ENCODE data around the gene TBC1D22B.

- PRO-cap = no peak
CAGE:
- cytosol, long polyA minus RNA = no peak
- cytosol, long polyA plus RNA = no peak
- long polyA plus RNA = no peak
- nucleus, long polyA minus RNA = no peak
- nucleus, long polyA plus RNA = no peak
Measured at GRCh38 chr6:37083142-37083967, 77.9 kb downstream of the FGD2 start.

DNA sequence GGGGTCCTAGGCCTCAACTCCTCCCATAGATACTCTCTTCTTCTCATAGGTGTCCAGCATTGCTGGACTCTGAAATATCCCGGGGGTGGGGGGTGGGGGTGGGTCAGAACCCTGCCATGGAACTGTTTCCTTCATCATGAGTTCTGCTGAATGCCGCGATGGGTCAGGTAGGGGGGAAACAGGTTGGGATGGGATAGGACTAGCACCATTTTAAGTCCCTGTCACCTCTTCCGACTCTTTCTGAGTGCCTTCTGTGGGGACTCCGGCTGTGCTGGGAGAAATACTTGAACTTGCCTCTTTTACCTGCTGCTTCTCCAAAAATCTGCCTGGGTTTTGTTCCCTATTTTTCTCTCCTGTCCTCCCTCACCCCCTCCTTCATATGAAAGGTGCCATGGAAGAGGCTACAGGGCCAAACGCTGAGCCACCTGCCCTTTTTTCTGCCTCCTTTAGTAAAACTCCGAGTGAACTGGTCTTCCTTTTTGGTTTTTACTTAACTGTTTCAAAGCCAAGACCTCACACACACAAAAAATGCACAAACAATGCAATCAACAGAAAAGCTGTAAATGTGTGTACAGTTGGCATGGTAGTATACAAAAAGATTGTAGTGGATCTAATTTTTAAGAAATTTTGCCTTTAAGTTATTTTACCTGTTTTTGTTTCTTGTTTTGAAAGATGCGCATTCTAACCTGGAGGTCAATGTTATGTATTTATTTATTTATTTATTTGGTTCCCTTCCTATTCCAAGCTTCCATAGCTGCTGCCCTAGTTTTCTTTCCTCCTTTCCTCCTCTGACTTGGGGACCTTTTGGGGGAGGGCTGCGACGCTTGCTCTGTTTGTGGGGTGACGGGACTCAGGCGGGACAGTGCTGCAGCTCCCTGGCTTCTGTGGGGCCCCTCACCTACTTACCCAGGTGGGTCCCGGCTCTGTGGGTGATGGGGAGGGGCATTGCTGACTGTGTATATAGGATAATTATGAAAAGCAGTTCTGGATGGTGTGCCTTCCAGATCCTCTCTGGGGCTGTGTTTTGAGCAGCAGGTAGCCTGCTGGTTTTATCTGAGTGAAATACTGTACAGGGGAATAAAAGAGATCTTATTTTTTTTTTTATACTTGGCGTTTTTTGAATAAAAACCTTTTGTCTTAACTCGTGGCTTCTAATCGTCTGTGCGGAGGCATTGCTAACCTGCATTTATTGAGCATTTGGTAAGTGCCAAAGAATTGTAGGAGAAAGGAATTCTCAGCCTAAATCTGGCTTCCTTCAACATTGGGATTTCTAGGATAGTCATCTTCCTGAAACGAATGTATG, 4.8 kb downstream of the PIM1 start:
- PRO-cap = no peak
CAGE:
- cytosol, long polyA minus RNA = no peak
- cytosol, long polyA plus RNA = start-site peak on the plus strand centred at position 948 of the sequence, 33 bp wide, 61 and 22 reads in 2 replicates
- long polyA plus RNA = no peak
- nucleus, long polyA minus RNA = no peak
- nucleus, long polyA plus RNA = no peak

- PRO-cap = bidirectional peak, plus-strand start at chr6:37242630, minus-strand start at chr6:37242477; bidirectional peak, plus-strand start at chr6:37243013, minus-strand start at chr6:37242868
CAGE:
- cytosol, long polyA minus RNA = no peak
- cytosol, long polyA plus RNA = no peak
- long polyA plus RNA = no peak
- nucleus, long polyA minus RNA = no peak
- nucleus, long polyA plus RNA = no peak
Measured at GRCh38 chr6:37242299-37243246, 15.0 kb upstream of the TBC1D22B start.

DNA sequence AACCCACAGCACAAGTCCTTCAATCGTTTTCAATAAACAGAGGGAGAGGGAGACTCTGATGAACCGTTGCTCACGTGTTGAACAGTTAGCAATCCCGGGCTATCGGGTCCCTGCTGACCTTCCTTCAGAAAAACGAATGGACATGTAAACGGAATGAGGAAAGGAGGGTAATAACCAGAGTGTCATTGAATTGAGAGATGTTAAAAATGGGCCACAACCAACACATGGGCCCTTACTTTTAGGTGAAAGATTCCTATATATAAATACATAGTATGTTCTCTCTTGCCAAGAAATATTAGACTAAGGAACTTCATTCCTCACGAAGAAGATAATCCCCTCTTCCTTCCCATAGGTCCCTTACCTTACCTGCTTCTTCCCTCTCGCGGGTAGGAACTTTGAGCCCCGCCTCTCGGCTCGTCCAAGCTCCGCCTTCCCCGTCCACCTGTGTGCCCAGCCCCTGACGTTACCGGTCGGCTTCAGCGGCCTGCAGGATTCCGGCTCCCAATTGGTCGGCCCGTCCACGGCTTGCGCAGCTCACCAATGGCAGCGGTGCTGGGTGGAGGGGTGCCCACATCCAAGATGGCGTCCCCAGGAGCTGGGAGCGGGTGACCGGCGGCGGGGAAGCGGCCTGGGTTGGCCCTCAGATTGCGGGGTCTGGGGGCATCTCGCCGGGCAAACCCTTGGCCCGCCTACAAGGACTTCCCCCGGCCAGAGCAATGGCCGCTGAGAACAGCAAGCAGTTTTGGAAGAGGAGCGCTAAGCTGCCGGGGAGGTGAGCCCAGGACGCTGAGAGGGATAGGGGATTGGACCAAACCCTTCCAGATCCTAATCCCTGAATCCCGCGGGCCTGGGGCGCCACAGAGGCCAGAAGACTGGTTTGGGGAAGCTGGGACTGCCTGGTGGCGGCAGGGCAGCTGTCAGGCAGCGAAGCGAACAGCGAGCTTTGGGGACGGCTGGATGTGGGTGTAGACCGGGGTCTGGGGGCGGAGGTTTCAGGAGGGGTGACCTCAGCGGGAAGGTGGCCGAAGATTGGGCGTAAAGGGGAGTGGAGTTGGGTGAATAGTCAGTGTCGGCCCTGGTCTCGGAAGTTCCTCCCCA, at the start of gene TBC1D22B:
TSS of gene TBC1D22B (plus strand) at position 571 of the 1,098 bp plus-strand sequence.
- PRO-cap = bidirectional peak, plus-strand start at position 591 of the sequence, minus-strand start at position 601 of the sequence; bidirectional peak, plus-strand start at position 1,066 of the sequence, minus-strand start at position 945 of the sequence
CAGE:
- cytosol, long polyA minus RNA = start-site peak on the minus strand centred at position 426 of the sequence, 37 bp wide, 6 reads; start-site peak on the plus strand centred at position 593 of the sequence, 77 bp wide, 13 reads
- cytosol, long polyA plus RNA = no peak
- long polyA plus RNA = no peak
- nucleus, long polyA minus RNA = start-site peak on the plus strand centred at position 651 of the sequence, 122 bp wide, 163 reads
- nucleus, long polyA plus RNA = start-site peak on the plus strand centred at position 599 of the sequence, 19 bp wide, 17 and 20 reads in 2 replicates

- PRO-cap = no peak
CAGE:
- cytosol, long polyA minus RNA = no peak
- cytosol, long polyA plus RNA = no peak
- long polyA plus RNA = no peak
- nucleus, long polyA minus RNA = no peak
- nucleus, long polyA plus RNA = no peak
Measured at GRCh38 chr6:37289765-37290332, 31.9 kb upstream of the TMEM217 start.

GRCh38 chr6:37308506-37308833, 45.3 kb upstream of the RNF8 start:
- PRO-cap = no peak
CAGE:
- cytosol, long polyA minus RNA = no peak
- cytosol, long polyA plus RNA = no peak
- long polyA plus RNA = no peak
- nucleus, long polyA minus RNA = no peak
- nucleus, long polyA plus RNA = no peak

DNA sequence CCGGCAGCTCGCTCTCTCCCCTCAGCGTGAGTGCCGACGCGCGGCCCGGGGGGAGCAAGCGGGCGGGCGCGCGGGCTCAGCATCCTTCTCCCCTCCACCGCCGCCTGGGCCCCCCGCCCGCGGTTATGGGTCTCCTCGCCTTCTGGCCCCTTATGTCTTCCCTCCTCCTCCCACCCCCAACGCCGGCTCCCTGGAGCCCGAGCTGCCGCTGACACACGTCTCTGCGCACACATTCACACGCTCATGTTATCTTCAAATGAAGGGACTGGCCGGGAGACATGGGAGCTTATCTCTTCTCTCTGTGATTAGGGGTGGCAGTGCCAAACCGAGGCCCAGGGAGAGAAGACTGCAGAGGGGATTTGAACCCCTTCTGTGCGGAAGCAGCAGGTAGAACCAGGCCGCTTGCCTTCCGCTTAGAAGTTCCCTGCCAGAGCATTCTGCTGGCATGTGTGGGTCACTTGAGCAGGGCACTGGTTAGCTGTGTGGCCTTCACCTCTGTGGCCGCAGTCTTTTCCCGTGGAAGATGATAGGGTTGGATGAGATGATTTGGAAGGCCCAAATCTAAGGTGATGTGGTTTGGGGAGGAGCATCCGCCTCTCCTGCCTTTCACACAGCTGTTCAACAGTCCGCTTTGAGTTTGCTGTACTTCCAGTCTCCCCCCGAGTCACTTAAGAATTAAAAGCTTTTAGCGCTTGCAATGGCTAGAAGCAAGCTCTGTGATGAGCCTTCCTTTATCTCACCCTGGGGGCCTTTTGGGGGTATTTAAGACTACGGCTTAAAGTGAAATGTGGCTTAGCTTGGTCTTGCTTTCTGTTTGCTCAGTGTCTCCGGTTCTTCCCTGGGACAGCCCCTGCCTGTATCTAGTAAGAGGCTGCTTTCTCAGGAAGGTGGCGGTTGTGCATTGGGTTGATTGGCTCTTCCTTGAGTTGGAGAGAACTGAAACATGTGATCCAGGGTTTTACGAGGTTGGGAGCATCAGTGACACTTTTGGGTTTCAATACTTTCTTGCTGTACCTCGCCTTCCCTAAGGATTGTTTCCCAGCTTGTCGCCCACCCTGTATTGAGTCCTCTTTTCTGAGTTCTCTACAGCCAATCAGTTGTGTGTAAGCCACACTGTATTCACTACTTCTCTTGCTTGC, 700 bp downstream of the CMTR1 start:
- PRO-cap = unidirectional peak, minus-strand start at position 127 of the sequence; unidirectional peak, minus-strand start at position 439 of the sequence; unidirectional peak, minus-strand start at position 516 of the sequence
CAGE:
- cytosol, long polyA minus RNA = no peak
- cytosol, long polyA plus RNA = no peak
- long polyA plus RNA = no peak
- nucleus, long polyA minus RNA = no peak
- nucleus, long polyA plus RNA = no peak

DNA sequence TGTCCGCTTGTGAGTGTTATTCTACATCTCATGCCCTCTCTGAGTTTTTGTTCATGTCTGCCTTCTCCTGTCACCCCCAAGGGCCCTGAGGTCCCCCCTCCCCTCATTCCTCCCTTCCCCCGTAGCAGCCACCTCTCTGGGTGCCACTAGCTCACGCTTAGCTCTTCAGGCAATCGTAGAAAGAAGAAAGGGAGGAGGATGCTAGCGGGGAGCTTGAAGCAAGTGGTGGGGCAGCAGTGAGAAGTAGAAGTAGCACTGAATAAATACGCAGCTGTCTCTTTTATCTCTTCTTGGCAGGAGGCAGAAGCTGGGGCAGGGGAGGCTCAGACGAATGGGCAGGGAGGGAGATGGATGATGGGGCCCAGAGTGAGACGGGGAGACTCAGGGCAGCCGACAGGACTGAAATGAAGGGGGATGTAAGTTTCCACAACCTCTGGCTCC, 60.3 kb upstream of the CCDC167 start:
- PRO-cap = no peak
CAGE:
- cytosol, long polyA minus RNA = no peak
- cytosol, long polyA plus RNA = no peak
- long polyA plus RNA = no peak
- nucleus, long polyA minus RNA = no peak
- nucleus, long polyA plus RNA = no peak

- PRO-cap = no peak
CAGE:
- cytosol, long polyA minus RNA = no peak
- cytosol, long polyA plus RNA = no peak
- long polyA plus RNA = no peak
- nucleus, long polyA minus RNA = no peak
- nucleus, long polyA plus RNA = no peak
Measured at GRCh38 chr6:37696701-37697545, 760 bp downstream of the MDGA1 start.

DNA sequence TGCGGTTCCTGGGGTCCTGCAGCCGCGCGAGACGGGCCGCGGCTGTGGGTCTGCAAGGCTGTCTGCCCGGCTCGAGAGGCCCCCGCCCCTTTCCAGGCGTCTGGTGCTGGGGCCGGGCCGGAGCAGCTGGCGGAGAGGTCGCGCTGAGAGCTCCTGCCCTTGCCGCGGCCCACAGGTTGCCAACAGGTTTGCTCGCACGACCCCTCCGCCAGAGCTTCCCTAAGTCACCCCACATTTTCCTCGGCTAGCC, 919 bp upstream of the MDGA1 start:
- PRO-cap = no peak
CAGE:
- cytosol, long polyA minus RNA = no peak
- cytosol, long polyA plus RNA = no peak
- long polyA plus RNA = no peak
- nucleus, long polyA minus RNA = no peak
- nucleus, long polyA plus RNA = no peak

GRCh38 chr6:37713767-37714041, 16.0 kb upstream of the MDGA1 start:
- PRO-cap = no peak
CAGE:
- cytosol, long polyA minus RNA = no peak
- cytosol, long polyA plus RNA = no peak
- long polyA plus RNA = no peak
- nucleus, long polyA minus RNA = no peak
- nucleus, long polyA plus RNA = no peak

- PRO-cap = no peak
CAGE:
- cytosol, long polyA minus RNA = no peak
- cytosol, long polyA plus RNA = no peak
- long polyA plus RNA = no peak
- nucleus, long polyA minus RNA = no peak
- nucleus, long polyA plus RNA = no peak
Measured at GRCh38 chr6:37777380-37777737, 42.2 kb upstream of the ZFAND3 start.

- PRO-cap = no peak
CAGE:
- cytosol, long polyA minus RNA = no peak
- cytosol, long polyA plus RNA = no peak
- long polyA plus RNA = no peak
- nucleus, long polyA minus RNA = no peak
- nucleus, long polyA plus RNA = no peak
Measured at GRCh38 chr6:37799290-37799778, 20.2 kb upstream of the ZFAND3 start.

GRCh38 chr6:37822296-37822915, 2.9 kb downstream of the ZFAND3 start:
- PRO-cap = no peak
CAGE:
- cytosol, long polyA minus RNA = no peak
- cytosol, long polyA plus RNA = no peak
- long polyA plus RNA = no peak
- nucleus, long polyA minus RNA = start-site peak on the plus strand at chr6:37822636-37822656, 29 reads
- nucleus, long polyA plus RNA = no peak

DNA sequence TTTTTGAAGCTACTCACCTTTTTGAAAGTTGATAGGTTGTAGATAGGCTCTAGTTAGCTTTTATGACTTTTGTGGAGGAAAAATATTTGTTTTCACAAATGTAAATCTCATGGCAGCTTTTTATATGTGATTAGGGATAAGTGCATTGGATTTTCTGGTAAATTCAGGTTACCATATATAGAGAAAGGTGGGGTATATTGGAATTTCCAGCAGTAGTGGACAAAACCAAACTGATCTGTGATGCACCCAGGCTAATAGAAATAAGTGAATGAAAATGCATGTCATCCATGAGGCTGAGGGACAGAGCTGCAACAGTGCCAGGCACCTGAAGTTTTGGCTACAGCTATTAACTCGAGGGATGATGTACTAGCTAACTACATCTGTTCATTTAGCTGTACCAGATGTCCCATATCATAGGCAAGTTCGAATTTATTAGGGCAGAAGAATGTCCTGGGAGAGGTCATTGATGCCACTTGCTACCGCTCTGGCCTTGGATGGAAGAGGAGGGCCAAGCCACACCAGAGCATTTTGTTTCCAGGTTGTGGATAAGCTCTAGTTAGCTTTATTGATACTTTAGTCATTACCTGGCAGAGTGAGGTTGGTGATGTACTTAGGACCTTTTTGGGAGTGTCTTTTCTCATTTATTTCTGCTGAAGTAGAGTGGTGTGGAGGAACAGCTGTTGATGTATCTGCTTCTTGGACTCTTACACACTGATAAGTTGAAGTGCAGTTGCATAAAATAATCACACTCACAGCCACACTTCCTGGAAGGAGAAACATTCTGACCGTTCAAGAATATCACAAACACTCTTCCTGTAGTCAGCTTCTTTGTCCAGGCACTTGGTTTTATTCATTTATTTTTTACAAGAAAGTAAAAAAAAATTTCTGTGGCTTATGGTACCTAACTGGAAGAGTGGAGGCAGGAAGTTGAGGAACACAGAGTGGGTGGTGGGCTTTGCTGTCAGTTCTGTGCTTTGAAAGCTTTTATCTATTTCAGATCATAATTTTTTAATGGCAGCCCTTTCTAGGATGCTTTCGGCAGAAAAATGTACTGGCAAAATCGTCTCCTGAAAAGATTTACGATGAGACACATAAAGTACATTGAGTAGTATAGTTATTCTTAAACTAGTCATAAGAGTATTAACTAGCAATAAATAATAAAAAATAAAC, 8.2 kb downstream of the ZFAND3 start:
- PRO-cap = no peak
CAGE:
- cytosol, long polyA minus RNA = no peak
- cytosol, long polyA plus RNA = no peak
- long polyA plus RNA = no peak
- nucleus, long polyA minus RNA = no peak
- nucleus, long polyA plus RNA = no peak

DNA sequence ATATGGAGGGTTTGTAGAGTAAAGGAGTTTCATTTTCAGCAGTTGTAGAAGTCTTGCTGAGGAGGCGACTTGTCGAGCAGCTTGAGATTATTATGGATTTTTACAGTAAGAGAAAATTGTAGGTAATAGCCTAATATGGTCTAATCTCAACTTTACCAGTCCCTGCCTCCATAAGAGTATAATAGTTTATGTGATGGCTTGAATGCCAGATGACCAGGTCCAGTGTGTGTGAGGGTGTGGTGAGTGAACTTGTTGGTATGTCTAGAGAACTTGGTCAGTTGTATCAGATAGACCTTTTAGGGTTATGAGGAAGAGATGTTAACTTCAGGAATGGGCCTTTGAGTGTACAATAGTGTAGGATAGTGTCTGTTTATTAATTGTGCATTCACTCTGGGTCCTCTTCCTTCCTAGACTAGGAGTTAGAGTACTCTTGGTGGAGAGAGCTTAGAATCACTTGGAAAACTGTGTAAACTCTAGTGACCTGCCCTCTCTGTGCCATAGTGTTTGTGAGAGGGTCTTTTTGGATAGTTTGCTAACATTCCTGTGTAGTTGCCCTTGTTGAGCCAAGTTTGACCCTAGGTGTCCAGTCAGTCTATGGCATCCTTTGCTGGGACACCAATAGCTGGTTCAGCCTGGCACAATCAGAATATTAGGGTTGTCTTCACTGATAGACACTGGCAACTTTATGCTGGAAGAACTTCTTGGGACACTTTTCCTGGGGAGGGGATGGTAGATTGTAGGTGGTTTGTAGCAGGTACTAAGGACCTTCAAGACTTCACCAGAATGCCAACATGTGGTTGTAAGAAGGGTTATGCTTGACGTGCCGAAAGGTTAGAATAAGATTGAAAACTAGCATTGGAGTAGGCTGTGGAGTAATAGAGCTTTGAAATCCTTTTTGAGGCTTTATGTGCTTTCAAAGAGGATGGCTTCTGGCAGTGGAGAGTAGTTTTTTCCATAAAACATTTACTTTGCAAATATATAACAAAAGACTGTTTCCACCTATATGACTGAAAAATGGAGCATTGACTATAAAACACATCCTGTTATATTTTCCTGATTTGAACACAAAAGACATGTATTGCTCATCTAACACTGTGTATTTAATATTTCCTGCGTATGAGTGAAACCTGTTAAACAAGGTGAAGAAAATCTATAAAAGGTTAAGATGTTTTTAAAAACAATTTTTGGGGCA, 38.5 kb downstream of the ZFAND3 start:
- PRO-cap = no peak
CAGE:
- cytosol, long polyA minus RNA = no peak
- cytosol, long polyA plus RNA = no peak
- long polyA plus RNA = no peak
- nucleus, long polyA minus RNA = no peak
- nucleus, long polyA plus RNA = no peak

DNA sequence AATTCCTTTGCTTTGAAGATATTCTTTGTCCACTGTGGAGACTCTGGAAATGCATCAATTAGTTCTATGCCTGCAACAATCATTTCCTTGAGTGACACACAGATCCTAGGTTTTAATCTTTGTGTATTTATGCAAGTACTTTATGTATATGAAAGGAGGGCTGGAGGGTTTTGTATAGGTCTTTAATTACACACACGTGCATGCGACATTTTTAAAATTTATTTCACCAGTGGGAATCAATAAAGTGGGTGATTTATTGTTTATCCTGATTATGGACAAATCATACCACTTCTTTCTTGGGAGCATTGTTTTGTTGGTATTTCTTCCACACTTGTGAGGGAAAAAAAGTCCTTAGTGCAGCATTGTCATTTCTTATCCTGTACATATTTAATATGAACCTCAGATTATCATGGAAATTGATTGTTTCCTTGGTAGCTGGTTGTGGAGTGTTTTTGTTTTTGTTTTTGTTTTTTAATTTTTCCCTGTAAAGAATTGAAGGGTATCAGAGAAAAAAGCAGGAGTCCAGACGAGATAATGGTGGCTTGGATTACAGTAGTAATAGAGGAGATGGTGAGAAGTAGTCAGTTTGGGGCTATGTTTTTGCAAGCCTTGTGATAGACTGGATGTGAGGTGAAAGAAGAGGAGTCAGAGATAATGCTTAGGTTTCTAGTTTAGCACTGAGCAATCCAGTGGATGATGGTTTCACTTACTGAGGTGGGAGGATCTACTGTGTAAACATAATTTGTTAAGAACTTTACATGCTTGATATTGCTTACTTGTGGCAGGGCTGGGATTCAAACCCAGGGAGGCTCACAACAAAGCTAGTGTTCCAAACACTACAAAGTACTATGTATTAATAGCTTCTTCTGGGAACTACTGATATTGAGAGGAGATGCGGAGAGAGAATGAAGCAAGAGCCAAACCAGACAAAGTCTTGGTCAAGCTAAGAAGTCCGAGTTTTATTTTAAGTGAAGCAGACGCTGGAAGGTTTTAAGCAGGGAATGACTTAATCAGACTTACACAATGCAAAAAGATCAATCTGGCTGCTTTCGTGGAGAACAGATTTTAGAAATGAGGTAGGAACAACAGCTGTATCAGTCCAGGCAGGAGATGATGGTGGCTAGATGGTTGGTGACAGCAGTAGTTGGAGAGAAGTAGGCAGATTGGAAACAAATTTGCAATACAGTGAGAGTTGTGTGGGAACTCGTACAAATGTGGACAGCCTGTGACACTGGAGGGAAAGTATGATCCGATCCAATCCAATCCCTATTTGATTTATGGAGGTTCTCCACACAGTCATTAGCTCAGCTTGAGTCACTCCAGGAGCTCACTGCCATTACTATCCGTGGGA, 57.9 kb downstream of the ZFAND3 start:
- PRO-cap = no peak
CAGE:
- cytosol, long polyA minus RNA = no peak
- cytosol, long polyA plus RNA = no peak
- long polyA plus RNA = no peak
- nucleus, long polyA minus RNA = start-site peak on the plus strand centred at position 949 of the sequence, 718 bp wide, 29 reads
- nucleus, long polyA plus RNA = no peak

- PRO-cap = no peak
CAGE:
- cytosol, long polyA minus RNA = no peak
- cytosol, long polyA plus RNA = no peak
- long polyA plus RNA = no peak
- nucleus, long polyA minus RNA = no peak
- nucleus, long polyA plus RNA = no peak
Measured at GRCh38 chr6:37925520-37925796, 105.9 kb downstream of the ZFAND3 start.

- PRO-cap = bidirectional peak, plus-strand start at chr6:38155453, minus-strand start at chr6:38155362
CAGE:
- cytosol, long polyA minus RNA = no peak
- cytosol, long polyA plus RNA = no peak
- long polyA plus RNA = no peak
- nucleus, long polyA minus RNA = no peak
- nucleus, long polyA plus RNA = no peak
Measured at GRCh38 chr6:38154998-38155661, 335.6 kb downstream of the ZFAND3 start.

GRCh38 chr6:38571695-38571954, 68.1 kb downstream of the BTBD9 start:
- PRO-cap = no peak
CAGE:
- cytosol, long polyA minus RNA = no peak
- cytosol, long polyA plus RNA = no peak
- long polyA plus RNA = no peak
- nucleus, long polyA minus RNA = no peak
- nucleus, long polyA plus RNA = no peak